Amniotic epithelial cell (primary cell): ENCODE results near the gene TRIM71.

DNA sequence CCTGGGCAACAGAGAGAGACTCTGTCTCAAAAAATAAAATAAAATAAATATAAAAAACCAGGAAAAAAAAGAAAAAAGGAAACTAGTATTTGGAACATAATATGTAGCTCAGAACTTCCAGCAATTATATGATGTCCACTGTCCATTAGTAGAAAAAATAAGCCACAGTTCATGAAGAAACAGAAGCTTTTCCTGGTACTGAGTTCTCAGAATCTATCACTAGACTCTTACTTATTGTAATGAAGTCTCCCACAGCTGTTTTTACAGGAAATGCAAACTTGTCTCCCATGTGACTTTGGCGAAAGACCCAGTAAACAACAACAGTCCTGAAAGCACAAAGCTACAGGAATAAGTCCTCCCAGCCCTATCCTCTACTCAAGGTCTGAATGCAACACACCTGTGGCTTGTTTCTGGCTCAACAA lies 55.9 kb downstream of the EOMES start:
- RRBS = no CpG with 5 or more reads among the region's 1 CpG

GRCh38 chr3:27715052-27716119 lies 6.7 kb downstream of the EOMES start:
- RRBS = no CpG with 5 or more reads among the region's 45 CpGs

DNA sequence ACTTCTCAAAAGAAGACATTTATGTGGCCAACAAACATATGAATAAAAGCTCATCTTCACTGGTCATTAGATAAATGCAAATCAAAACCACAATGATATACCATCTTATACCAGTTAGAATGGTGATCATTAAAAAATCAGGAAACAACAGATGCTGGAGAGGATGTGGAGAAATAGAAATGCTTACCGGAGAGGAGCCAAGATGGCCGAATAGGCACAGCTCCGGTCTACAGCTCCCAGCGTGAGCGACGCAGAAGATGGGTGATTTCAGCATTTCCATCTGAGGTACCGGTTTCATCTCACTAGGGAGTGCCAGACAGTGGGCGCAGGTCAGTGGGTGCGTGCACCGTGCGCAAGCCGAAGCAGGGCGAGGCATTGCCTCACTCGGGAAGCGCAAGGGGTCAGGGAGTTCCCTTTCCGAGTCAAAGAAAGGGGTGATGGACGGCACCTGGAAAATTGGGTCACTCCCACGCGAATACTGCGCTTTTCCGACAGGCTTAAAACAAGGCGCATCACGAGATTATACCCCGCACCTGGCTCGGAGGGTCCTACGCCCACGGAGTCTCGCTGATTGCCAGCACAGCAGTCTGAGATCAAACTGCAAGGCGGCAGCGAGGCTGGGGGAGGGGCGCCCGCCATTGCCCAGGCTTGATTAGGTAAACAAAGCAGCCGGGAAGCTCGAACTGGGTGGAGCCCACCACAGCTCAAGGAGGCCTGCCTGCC lies 182.2 kb upstream of the CMC1 start:
- RRBS = no CpG with 5 or more reads among the region's 34 CpGs

- RRBS = no CpG with 5 or more reads among the region's 8 CpGs
These were observed 1.1 kb upstream of the AZI2 start for GRCh38 chr3:28349733-28350163.

DNA sequence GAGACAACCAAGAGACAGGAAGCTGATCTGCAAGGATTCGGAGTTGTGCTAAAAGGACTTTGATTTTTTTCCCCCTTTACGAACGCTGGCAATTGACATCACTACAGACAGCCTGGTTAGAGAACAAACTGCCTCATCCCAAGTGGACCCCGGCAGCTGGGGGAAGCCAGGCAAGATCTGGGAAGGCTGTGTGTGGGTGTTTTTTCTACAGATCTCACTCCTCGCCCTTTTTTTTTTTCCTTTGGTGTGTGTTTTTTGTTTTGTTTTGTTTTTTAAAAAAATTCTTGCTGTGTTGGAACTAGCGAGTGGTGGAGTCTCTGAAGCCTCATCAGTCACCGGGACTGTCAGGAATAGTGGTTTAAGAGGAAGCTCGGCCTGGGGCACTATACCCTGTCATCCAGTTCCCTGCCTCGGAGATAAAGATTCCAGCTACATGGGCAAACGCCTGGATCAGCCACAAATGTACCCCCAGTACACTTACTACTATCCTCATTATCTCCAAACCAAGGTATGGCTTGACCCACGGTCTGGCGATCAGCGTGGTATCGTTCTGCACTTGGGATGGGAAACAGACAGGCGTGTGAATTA lies 472 bp downstream of the RBMS3 start:
- RRBS = no CpG with 5 or more reads among the region's 15 CpGs

- RRBS = no CpG with 5 or more reads among the region's 8 CpGs
These were observed 611.6 kb upstream of the TGFBR2 start for GRCh38 chr3:29994841-29995212.

GRCh38 chr3:30325404-30325964 lies 280.9 kb upstream of the TGFBR2 start:
- RRBS = no CpG with 5 or more reads among the region's 3 CpGs

GRCh38 chr3:30628315-30628837 lies 22.0 kb downstream of the TGFBR2 start:
- RRBS = no CpG with 5 or more reads among the region's 1 CpG

DNA sequence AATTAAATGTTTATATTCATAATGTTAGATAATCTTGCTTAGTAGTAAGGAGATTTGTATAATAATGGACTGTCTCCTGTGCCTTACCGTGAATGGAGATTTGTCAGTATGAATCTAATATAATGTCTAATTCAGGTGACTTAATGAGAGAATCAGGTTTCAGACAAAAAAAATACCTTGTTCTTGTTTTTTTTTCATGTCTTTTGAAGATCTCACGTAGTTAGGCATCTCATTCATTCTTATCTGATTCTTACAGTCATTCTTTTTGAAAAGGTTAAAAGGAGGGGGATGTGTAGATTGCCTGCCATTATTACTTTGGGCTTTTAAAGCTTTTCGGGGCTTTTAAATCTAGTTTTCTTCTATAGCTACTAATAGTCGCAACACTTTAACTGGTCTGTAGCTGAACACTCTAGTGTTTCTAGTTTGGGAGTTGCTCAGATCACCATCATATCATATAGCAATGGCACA lies 3.2 kb downstream of the STT3B start:
- RRBS = no CpG with 5 or more reads among the region's 4 CpGs

DNA sequence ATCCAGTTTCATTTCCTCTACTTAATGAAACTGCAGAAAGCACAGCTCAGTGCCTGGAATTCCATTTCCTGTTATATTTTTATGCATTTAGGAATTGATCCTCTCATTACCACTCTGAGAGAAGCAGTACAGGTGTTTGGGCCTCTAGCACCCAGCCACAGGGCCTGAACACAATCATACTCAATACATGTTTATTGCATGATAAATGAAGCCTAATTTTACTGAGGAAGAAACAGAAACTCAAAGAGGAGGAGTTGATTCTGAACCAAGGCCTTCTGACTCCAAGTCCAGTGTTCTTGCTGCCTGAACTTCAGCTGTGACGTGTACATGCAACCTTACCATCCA lies 4.5 kb downstream of the ZNF860 start:
- RRBS = no CpG with 5 or more reads among the region's 1 CpG

DNA sequence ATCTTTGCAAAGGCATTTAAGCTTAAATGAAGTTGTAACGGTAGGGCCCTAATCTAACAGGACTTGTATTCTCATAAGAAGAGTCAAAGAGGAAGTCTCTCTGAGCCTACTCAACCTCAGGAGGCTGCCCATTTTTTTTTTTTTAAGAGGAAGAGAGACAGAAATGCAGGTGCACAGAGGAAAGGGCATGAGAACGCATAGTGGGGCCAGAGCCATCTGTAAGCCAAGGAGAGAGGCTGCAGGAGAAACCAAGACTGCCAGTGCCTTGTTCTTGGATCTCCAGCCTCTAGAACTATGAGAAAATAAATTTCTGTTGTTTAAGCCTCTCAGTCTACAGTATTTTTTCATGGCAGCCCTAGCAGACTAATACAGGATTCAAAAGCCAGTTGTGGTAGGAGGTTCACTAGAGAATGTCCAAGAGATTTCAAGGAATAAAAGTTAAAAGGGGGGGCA lies 28.5 kb downstream of the ZNF860 start:
- RRBS = no CpG with 5 or more reads among the region's 2 CpGs

DNA sequence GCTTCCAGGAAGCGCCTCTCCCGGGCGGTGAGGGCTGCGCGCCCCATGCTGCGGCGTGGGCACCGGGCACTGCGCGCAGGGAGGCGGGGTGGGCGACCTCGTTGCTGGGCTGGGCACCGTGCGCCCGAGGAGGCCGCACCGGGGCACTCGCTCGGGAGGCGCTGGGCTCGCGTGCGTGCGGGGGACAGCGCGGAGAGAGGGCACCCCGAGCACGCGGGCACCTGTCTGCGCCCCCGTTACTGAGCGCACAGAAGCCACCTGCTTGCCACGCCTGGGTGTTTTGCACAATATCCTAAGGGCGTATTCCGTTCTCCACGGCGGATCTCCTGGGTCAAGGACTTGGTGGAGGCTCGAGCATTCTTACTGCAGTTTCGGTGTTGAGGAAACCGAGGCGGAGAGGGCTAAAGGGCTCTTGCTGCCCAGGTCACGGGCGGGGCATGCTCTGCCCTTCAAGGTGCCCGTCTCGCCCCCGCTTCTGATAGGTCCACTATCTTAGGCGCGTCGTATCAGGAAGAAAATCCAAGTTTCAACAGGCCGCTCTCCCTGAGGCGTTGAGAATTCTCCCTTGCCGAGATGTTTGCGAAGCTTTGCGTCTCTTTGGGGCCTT lies 474 bp downstream of the GPD1L start:
- RRBS = 2% methylated on average over 16 of the region's 55 CpGs

DNA sequence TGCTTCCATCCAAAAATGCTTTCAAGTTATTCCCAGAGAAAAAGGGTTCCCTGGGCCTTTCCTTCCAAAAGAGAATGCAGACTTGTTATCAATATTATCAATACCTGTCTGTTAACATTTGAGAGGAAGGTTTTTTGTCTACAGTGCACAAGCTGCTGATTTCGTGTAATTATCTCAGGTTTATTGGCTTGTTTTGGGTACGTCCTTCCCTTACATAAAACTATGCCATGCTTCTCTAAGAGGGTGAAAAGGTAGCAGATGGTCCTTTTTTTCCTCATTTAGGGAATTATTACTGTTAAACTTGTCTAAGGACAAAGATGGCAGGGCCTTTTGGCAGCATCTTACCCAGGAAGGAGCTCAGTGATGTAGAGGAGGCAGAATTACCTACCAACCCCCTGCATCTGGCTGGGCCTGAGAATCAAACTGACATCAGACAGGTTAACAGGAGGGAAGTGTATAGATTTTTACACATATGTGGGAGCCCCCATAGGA lies 67.3 kb upstream of the CMTM7 start:
- RRBS = no CpG with 5 or more reads among the region's 2 CpGs

- RRBS = no CpG with 5 or more reads among the region's 12 CpGs
These were observed 32.5 kb downstream of the CMTM7 start for GRCh38 chr3:32424072-32424717.

- RRBS = 3% methylated on average over 21 of the region's 110 CpGs
These were observed at the start of gene TRIM71 for GRCh38 chr3:32817604-32818556. Gene TRIM71 (plus strand): TSS chr3:32817997.

DNA sequence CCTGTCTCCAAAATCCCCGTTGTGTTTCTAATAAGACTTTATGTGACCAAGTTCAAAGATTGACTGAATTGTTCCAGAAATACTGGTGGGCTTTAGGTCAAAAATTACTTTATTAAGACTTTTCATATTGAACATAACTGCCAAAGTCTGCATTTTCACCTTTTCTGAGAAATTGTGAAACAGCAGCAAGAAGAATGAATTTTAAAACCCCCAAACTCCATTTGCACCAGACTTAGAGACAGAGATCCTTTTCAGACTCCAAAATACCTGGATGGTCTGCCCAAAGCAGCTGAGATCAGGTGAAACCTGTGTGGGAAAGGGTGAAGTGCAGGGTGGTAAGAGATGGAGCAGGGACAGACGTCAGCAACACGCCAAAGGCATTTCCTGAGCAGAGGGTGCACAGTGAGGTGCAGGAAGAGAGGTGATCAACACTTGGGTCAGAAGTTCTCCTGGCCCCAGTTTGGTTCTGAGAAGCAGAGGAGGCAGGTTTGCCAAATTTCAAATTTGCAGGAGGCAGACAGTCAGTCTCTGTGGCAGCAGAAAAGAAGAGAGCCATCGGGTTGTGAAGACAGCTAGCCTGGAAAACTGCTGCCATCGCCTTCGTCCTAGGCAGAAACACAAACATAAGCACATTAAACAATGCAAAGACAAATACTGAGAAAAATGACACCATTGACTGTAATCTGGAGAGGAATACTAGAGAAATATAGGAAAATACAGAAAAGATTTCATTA lies 9.7 kb downstream of the CCR4 start:
- RRBS = no CpG with 5 or more reads among the region's 6 CpGs

GRCh38 chr3:33380491-33380895 lies 59.7 kb downstream of the UBP1 start:
- RRBS = no CpG with 5 or more reads among the region's 2 CpGs

DNA sequence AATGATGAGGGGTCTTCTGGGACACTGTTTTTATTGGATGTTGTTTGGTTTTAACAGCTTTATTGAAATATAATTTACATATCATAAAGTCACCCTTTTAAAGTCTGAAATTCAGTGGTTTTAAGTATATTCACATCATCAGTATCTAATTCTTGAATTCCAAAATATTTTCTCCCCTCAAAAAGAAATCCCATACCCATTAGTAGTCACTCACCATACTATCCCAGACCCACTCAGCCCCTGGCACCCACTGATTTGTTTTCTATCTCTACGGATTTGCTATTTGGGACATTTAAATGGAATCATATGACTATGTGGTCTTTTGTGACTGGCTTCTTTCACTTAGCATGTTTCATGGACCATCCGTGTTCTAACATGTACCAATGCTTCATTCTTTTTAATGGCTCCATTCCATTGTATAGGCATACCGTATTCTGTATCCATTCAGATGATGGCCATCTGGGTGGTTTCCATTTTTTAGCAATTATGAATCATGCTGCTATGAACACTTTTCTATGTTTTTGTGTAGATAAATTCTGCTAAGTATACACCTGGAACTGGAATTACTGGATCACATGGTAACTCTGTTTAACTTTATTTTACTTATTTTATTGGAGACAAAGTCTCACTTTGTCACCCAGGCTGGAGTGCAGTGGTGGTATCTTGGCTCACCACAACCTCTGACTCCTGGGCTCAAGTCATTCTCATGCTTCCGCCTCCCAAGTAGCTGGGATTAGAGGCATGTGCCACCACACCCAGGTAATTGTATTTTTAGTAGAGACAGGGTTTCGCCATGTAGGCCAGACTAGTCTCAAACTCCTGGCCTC lies 13.6 kb downstream of the UBP1 start:
- RRBS = no CpG with 5 or more reads among the region's 5 CpGs

DNA sequence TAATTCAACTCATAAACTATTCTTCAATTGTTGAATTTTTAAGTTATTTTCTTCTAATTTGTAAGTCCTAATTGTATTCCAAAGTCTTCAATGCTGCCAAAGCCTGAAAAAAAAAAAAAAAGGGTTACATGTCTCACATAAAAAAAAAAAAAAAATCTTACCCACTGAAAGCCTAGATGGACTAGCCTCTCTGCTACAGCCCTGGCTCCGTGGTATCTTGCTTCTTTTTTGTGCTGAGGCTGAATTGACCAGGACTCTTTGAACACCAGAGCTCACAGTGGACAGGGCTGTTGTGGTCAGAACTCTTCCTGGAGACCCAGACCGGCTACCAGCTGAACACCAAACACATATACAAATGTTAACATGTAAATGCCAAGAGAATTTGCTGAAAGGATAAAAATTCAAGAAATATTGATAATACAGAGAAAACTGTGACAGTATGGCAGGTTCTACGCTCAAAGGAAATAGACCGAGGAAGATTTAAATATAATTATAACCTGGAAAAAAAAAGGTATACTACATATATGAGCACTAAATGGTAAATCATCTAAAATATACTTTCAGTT lies 133.4 kb downstream of the CLASP2 start:
- RRBS = no CpG with 5 or more reads among the region's 4 CpGs

GRCh38 chr3:33645186-33645909 lies 72.7 kb downstream of the CLASP2 start:
- RRBS = no CpG with 5 or more reads among the region's 6 CpGs